Bronchial epithelial cell (primary cell): ENCODE results near the gene TAFA5.

- RRBS, 2 experiments = no CpG with 5 or more reads among the region's 5 CpGs
Observed at GRCh38 chr22:46780411-46780740, 17.9 kb downstream of the TBC1D22A start.

DNA sequence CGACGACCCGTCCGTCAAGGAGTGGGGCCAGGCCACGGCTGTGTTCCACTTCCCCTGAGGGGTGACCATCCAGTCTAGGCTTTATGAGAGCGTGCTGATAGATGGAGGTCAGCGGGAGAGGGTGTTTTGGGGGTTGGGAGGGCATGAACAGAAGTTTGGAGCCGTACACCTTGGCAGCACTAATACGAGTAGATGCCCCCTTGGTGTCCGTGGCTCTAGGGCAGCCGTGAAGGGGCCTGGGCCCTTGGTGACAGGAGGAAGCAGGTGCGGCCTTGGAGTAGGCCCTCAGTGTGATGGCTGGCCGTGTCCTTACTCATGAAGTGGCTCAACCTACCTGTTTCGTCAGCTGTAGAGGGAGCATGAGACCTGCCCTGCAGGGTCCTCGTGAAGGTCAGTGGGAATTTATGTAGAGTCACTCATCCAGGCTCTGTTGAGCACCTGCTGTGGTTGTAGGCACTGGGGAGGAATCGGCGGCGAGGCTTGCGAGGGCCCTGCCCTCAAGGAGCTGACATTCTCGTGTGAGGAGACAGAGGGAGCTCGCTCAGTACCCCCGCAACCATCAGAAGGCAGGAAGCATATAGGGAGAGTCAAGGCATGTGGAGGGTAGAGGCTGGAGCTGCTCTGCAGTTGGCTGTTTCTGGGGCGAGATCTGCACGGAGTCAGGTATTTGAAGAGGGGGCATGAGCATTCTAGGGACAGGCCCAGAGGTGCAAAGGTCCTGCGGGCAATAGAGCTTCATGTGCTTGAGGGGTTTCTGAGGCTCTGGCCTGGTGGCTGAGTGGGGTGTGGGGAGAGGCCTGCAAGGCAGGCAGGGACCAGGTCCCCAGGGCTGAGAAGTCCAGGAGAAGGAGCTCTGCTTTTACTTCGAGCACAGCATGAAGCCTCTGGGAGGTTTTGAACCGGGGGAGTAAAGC, 39.6 kb downstream of the TBC1D22A start:
- RRBS, 2 experiments = no CpG with 5 or more reads among the region's 27 CpGs

GRCh38 chr22:46824324-46824995, 62.0 kb downstream of the TBC1D22A start:
- RRBS, 2 experiments = no CpG with 5 or more reads among the region's 12 CpGs

GRCh38 chr22:46830355-46831139, 68.1 kb downstream of the TBC1D22A start:
- RRBS, 2 experiments = no CpG with 5 or more reads among the region's 11 CpGs

- RRBS, 2 experiments = no CpG with 5 or more reads among the region's 19 CpGs
Observed at GRCh38 chr22:46842410-46843226, 80.2 kb downstream of the TBC1D22A start.

GRCh38 chr22:46942881-46943508, 180.5 kb downstream of the TBC1D22A start:
- RRBS, 2 experiments = no CpG with 5 or more reads among the region's 18 CpGs

DNA sequence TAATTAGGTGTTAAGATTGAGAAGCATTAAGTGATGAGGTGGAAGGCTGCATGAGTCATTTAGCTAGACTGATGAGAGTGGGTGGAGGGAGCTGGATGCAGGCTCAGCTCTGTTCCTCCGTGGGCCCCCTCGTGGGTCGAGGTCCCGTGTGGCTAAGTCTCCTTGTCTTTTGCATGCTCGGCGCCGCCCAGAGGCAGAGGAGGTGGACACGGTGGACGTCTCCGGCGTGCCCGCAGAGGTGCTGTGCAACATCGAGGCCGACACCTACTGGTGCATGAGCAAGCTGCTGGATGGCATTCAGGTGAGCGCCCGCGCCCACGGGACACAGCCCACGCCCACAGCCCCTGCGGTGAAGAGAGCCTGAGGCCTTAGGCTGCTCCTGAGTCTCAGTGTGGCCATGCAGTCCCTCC, 211.7 kb downstream of the TBC1D22A start:
- RRBS, 2 experiments = no CpG with 5 or more reads among the region's 20 CpGs

- RRBS, 2 experiments = no CpG with 5 or more reads among the region's 9 CpGs
Observed at GRCh38 chr22:47021706-47022617, 259.5 kb downstream of the TBC1D22A start.

- RRBS, 2 experiments = no CpG with 5 or more reads among the region's 7 CpGs
Observed at GRCh38 chr22:47043684-47044163, 281.3 kb downstream of the TBC1D22A start.

GRCh38 chr22:47088467-47088942, 326.1 kb downstream of the TBC1D22A start:
- RRBS, 2 experiments = no CpG with 5 or more reads among the region's 9 CpGs

GRCh38 chr22:47089879-47090160, 327.4 kb downstream of the TBC1D22A start:
- RRBS, 2 experiments = 11 to 50% methylated on average over 2 to 4 of the region's 11 CpGs

DNA sequence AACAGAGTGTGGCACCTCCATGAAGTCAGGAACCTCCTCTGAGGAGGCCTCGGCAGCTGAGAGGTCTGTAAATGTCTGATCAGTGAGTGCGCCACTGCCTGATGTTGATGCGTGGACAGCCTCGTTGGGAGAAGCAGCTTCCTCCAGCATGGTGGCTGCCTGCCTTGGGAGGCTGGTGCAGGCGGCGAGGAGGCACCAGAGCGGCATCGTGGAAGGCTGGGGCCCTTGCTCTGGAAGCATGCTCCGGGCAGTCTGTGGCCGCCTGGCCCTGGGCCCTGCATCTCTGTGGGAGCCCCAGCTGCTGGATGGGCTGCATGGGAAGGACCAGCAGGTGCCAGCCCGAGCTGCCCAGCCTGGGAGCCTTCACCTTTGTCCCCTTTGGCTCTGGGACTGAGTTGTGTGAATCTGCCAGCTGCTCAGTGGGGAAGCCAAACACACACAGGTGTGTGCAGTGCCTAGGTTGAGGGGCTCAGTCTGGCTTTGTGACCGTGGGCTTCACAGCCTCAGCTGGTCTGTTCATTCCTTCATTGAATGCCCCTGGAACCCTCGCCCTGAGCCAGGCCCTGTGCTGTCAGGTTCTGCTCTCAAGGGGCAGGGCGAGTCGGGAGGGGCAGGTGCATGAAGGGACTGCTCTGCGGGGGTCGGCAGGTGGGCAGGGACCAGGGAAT, 354.0 kb downstream of the TBC1D22A start:
- RRBS, 2 experiments = no CpG with 5 or more reads among the region's 17 CpGs

DNA sequence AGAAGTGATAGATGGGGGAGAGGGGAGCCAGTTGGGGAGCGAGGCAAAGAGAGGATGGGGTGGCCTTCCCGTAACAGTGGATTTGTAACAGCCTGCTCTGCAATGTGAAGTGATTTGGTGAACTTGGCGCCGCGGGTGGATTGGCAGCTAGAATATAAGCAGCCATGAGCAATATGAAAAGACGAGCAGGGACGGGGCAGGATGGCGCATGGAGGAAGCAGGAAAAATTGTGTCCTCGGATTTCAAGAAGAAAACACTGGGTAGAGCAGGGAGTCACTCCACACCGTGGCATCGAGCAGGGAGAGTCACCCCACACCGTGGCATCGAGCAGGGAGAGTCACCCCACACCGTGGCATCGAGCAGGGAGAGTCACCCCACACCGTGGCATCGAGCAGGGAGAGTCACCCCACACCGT, 354.6 kb downstream of the TBC1D22A start:
- RRBS, 2 experiments = no CpG with 5 or more reads among the region's 18 CpGs

GRCh38 chr22:47292526-47292900, 530.1 kb downstream of the TBC1D22A start:
- RRBS, 2 experiments = no CpG with 5 or more reads among the region's 11 CpGs

DNA sequence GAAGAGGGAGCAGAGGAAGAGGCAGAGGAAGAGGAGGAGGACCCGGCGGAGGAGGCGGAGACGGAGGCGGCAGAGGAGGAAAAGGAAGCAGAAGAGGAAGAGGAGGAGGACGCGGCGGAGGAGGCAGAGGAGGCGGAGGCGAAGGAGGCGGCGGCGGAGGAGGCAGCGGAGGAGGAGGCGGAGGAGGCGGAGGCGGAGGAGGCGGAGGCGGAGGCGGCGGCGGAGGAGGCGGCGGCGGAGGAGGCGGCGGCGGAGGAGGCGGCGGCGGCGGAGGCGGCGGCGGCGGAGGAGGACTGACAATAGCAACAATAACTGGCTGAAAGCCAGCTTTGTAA, 616.6 kb downstream of the TBC1D22A start:
- RRBS, 2 experiments = no CpG with 5 or more reads among the region's 36 CpGs

GRCh38 chr22:47918478-47919031, 570.8 kb upstream of the TAFA5 start:
- RRBS, 2 experiments = no CpG with 5 or more reads among the region's 12 CpGs

GRCh38 chr22:48489006-48489911, at the start of gene TAFA5:
TSS of gene TAFA5 (plus strand) at chr22:48489553.
- RRBS, 2 experiments = 2% methylated on average over 77 to 78 of the region's 134 CpGs

- RRBS, 2 experiments = 1 to 2% methylated on average over 41 to 45 of the region's 68 CpGs
Observed at GRCh38 chr22:48489912-48490563, 685 bp downstream of the TAFA5 start.

- RRBS, 2 experiments = no CpG with 5 or more reads among the region's 17 CpGs
Observed at GRCh38 chr22:48501291-48501639, 11.9 kb downstream of the TAFA5 start.

- RRBS, 2 experiments = no CpG with 5 or more reads among the region's 9 CpGs
Observed at GRCh38 chr22:49015808-49016227, 526.5 kb downstream of the TAFA5 start.